Breast (tissue), 4 donors: ENCODE data around the gene BDNF.

- PRO-cap, 3 experiments = no peak in any of the 3 experiments
- RRBS = no CpG with 5 or more reads among the region's 2 CpGs
These were observed 720.5 kb upstream of the ANO3 start for GRCh38 chr11:25611407-25611780.

GRCh38 chr11:26670510-26670970 is 51.3 kb downstream of the SLC5A12 start:
- PRO-cap, 3 experiments = no peak in any of the 3 experiments
- RRBS = no CpG with 5 or more reads among the region's 5 CpGs

DNA sequence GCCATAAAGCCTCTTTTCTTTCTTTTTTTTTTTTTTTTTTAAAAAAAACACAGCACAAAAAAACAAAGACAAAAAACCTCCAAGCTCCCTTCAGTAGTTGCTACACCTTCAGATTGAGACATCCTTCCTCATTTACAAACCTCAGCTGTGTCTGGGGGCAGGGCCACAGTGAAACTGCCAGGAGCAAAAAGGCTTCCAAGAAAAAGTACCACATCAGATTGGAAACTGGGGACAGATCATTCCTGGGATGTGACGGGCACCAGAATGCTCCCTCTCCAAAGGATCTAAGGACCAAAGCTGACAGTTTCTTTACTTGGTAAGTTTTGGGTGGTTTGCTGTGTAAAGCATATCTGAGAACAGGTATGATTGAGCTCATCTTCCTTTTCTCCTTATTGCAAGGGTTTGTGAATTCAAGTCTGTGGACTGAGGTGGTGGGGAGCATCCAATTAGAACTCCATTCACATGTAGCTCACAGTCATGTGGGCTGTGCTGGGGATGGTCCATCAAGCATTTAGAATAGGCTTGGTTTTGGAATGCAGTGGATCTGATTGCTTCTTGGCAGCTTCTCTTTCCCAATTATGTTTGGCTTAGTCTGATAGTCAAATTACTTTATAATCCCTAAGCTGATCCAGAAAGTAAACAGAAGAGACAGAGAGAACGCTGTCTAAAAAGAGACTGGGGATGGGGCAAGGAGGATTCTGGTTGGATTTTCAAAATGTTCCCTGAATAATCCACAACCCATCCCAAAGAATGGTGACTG is 728 bp downstream of the BBOX1 start:
- PRO-cap, 3 experiments = peak in 2 of 3 experiments; most common plus-strand start position 213 of the sequence (in 1); most common minus-strand start position 115 of the sequence (in 1)
- RRBS = no CpG with 5 or more reads among the region's 2 CpGs

GRCh38 chr11:27367135-27367788 is 4.2 kb upstream of the CCDC34 start:
- PRO-cap, 3 experiments = no peak in any of the 3 experiments

DNA sequence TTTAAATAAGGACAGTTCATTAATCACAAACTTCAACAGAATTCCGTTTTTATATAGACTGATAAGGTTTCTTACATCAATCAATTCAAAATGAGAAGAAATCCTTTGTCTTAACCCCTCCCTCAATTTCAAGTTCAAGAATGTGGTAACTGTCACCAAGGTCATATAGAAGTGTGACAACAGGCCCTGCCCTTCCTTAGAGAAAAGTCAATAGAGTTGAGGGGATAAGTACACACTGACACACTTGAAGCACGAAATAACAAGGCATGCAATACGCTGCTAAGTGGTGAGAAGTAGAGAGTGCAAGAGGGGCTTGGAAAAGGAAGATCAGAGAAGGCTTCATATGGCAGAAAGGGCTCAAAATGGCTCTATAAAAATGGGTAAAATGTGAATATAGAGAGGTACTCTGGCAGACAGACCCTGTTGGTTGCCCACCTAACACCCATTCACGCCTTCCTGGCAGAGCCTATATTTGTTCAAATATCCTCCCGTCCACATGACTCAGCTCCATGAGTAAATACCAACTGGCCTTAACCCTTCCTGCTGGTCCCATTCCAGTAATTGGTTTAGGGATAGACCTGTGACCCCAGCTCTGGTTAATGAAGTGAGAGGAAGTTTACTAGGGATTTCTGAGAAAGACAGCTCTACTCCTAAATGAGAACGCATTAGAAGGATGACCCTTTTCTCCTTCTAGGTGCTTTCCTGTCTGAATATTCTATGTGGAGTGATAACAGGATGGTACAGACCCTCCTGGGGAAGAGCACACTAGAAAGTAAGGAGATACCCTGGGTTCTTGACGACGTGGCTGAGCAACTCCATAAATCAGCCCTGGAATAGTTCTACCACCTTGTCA is 38.9 kb upstream of the CCDC34 start:
- PRO-cap, 3 experiments = no peak in any of the 3 experiments
- RRBS = no CpG with 5 or more reads among the region's 8 CpGs

GRCh38 chr11:27471149-27471765 is 1.3 kb downstream of the LGR4 start:
- PRO-cap, 3 experiments = no peak in any of the 3 experiments
- RRBS = no CpG with 5 or more reads among the region's 22 CpGs

DNA sequence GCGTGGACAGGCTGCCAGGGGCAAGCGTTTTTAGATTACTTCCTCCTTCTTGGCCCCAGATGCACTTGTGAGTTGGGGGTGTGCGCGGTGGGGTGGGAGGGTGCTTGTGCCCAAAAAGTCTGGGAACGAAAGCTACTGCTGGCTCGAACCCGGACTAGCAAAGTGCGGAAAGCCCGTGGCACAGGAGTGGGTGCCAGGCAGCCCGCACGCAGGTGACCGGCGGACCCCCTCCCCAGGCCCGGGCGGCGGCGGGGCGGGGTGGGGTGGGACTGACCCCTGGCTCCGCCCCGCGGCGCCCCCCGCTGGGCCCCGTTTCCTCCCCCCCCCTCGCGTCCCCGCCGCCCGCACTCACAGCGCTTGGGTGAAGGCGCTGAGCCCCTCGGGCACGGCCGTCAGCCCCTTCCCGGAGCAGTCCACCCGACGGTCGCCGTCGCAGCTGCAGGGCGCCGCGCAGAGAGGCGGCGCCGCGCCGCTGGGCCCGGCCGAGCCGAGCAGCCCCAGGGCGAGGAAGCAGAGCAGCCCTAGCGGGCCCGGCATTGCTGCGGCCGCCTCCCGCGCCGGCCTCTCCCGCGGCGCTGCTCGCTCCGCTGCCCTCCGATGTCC is 723 bp downstream of the LGR4 start:
- PRO-cap, 3 experiments = peak in 1 of 3 experiments; most common plus-strand start position 416 of the sequence (in 1); most common minus-strand start position 415 of the sequence (in 1)
- RRBS = 2% methylated on average over 32 of the region's 65 CpGs

DNA sequence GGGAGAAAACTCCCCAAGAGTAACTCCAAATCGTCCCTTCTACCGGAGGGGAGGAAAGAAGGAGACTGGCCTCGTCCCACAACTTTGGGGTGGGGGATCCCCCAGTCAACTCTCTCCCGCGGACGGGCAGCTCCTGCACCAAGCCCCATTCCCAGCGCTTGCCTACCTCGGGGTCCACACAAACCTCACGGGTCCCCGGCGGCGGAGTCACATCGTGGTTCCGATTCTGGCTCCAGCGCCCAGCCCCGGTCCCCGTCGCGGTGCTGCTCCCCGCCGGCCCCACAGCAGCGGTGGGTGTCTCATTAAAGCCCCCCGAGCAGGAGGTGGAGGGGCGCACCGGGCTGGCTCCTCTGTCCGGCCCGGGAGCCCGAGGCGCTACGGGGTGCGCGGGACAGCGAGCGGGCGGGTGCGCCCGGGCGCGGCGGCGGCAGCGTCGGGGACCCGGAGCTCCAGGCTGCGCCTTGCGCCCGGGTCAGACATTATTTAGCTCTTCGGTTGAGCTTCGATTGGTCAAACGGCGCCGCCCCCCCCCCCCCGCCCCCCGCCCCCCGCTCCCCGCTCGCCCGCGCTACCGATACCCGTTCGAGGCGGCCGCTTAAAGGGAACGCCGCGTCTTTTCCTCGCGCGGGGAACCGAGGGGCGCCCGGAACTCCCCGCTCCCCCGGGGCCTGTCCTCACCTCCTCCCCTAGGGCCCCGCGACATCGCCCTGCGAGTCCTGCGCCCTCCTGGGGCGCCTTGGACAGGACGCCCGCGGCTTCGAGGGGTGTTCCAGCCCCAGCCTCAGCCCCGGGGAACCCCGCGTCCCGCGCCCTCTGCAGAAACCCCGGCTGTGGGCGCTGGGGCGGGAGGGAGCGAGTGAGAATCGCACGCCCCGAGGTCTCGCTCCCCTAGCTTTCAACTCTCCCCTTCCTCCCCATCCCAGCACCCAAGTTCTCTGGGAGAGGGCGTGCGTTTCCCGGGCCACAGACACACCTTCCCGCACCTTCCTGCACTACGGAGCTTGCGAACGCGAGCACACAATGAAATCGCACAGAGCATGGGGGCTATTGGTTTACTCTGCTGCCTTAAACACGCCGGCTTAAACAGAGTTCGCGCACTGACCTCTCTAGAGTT is at the start of gene BDNF:
TSS of gene BDNF (minus strand) at position 458 of the 1,114 bp plus-strand sequence.
- PRO-cap, 3 experiments = peak in 2 of 3 experiments; most common minus-strand start position 458 of the sequence (in 2)
- RRBS = 3% methylated on average over 36 of the region's 111 CpGs

GRCh38 chr11:27719620-27719990 is 19.4 kb upstream of the BDNF start:
- PRO-cap, 3 experiments = no peak in any of the 3 experiments
- RRBS = no CpG with 5 or more reads among the region's 9 CpGs

GRCh38 chr11:28245318-28245934 is 137.2 kb downstream of the METTL15 start:
- PRO-cap, 3 experiments = no peak in any of the 3 experiments
- RRBS = no CpG with 5 or more reads among the region's 4 CpGs

GRCh38 chr11:28832663-28832902 is 724.4 kb downstream of the METTL15 start:
- PRO-cap, 3 experiments = peak in 2 of 3 experiments; most common minus-strand start chr11:28832773 (in 2)

DNA sequence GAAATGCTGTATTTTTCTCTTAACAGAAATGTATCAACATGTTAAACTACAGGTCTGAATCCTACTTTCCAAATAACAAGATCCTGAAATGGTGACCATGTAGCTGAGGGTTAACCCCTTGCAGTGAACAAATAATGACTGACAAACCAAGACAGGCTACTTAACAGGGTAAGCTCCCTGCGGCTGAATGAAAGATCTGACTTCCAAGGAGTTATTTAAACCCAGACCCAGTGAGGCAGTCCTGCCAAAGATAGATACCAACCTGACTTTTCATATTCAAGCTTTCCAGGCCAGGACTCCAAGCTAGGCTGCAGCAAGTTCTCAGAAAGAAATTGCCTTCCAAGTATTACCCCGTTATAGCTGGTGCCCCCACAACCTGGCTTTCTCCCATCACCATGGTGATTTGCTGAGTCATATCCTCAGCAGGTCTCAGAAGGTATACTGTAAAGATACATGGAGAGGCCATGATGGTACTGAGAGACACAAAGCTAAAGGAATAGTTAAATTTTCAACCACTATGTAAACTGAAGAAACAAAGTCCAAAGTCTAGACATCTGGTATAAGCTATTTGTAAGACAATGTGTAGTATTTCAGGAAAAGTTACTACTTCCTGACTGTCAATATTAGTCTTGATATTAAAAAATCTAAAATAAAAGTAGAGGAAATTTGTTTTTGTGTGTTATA is 377.2 kb downstream of the DCDC1 start:
- PRO-cap, 3 experiments = no peak in any of the 3 experiments
- RRBS = no CpG with 5 or more reads among the region's 2 CpGs

DNA sequence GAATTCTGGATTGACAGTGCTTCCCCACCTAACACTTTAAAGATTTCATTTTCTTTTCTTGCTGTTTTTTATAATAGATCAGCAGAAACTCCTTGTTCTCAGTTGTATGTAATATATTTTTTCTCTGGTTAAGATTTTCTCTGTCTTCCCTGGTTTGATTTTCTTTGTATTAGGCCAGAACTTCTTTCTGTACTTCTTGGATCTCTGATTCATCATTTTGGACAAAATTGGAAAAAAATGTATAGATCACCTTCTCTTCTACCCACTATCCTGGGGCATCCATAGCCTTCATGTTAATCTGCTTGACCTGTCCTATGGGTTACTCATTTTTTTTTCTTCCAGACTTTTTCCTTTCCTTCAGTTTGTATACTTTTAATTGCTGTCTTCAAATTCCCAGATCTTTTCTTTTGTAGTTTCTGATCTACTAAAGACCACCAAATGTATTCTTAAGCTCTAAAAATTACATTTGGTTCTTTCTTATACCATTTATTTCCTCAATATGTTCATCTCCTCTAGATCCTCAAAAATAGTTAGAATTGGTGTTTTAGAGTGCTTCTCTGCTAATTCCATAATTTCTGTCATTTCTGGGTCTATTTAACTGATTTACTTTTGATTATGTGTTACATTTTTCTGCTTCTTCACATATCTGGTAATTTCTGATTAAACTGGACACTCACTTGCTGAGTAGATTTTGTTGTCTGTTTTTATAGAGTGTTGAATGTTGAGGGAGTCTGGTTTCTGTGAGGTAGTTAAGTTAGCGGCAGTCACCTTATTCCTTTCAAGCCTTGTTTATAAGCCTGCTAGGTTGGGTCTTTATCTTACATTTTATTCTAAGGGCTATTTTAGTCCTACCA is 69.5 kb downstream of the DNAJC24 start:
- PRO-cap, 3 experiments = no peak in any of the 3 experiments
- RRBS = no CpG with 5 or more reads among the region's 1 CpG

DNA sequence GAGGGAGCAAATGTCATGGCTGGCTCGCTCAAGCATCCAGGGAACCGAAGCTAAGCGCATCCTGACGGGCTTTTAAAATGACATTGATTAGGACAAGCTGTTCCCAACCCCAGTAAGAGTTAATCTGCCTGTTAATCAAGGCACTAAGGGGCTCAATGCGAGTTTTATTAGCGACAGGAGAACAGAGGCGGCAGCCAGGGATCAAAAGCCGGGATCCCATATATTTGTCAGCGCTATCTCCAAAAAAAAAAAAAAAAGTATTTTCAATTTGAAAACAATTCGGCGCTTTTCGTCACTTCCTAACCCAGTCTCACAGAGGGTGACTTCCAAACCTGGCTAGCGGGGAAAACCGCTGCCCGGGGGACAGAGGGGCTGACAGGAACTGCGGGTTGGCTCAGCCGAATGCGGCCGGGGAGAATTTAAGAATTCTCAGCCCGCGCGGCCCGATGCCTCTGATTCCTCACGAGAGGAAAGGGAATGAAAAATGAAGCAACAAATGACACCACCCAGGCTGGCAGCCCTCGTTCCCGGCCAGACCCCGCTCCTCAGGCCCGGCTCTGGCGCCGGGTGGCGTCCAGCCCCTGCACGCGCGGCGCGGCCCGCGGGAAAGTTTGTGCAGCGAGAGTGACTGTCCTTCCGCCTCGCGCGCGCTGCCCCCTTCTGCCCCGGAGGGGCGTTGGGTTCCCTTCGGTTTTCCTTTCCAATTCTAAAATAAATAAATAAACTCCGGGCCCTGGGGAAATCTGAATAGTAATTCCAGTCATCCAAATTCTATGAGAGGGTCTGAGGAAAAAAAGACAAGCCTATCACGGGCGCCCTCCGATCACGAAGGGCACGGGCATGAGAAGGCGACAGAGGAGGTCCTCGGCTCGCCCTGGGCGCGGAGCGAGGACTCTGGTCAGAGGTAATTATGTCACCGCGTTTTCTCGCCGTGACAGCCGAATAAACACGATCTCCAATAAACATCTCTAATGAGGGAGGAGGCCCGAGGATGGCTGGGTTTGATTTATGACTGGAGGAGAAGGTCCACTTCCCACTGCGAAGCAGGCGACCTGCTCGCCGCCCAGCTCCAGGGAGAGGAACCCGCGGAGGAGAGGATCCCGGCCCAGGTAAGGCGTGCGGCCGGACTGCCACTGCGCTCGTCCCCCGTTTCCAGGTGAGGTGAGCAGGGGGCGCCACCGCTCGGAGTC is 4.8 kb upstream of the PAX6 start:
- PRO-cap, 3 experiments = no peak in any of the 3 experiments
- RRBS = 4% methylated on average over 27 of the region's 82 CpGs

DNA sequence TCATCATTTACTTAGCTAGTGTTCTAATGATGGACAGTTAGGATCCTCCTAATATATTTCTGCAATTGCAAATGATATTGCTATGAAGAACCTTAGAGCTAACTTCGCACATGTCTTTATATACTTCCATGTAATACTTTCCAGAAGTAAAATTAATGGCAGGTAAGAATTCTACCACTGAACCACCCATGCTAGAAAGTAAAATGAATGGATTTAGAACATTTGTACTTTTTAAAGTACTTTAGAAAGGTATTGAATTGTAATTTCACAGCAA is 25.5 kb upstream of the PAX6 start:
- PRO-cap, 3 experiments = no peak in any of the 3 experiments
- RRBS = no CpG with 5 or more reads among the region's 1 CpG

DNA sequence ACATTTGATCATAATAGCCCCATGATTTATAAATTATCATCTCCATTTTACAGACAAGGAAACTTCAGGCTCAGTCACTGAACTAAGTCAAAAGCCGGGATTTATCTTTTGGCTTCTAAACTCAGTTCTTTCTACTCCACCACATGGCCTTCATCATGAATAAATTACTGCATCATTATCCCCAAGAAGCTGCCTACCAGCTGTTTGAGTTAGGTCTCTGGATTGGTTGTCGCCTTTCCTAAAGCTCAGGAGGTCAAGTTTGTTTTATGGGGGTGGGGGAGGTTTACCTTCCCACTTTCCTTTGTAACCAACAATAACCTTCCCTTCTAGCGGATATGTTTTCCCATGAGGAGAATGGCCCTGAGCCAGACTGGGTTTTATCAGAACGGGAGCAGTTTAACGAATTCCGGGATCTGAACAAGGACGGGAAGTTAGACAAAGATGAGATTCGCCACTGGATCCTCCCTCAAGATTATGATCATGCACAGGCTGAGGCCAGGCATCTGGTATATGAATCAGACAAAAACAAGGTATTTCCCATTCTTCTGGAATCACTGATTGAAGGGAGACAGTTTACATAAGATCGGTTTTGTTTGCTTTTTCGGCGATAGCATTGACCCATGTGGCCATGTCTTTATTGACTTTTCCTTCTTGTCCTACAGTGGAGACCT is 12.2 kb downstream of the RCN1 start:
- PRO-cap, 3 experiments = no peak in any of the 3 experiments
- RRBS = no CpG with 5 or more reads among the region's 11 CpGs

DNA sequence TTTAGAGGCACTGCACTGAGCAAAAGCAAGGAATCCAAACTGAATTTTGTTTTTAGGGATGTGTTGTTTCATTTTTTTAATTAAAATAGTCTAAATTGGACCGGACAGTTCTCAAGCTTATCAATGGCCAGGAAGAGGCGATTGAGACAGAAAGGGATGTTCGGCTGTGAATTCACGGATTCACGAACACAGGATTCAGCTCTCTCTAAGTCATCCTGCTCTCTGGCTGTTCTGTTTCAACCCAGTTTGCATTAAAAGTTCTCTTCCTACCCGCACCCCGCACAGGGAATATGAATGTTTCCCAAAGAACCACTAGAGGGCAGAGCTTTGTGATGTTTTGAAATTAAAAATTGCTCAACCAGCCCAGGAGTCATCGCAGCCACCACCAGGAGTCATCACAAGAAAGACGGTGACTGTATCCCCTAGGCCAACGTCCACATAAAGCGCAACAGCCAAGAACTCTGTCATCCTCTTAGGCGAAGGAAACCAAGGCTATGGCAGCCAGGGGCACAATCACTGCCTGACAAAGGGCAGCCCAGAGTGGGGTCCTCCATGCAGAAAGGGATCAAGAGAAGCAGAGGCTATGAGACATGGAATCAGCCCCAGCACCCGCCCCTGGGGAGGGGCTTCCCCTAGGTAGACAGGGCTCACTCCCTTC is 122.5 kb downstream of the WT1 start:
- PRO-cap, 3 experiments = no peak in any of the 3 experiments
- RRBS = no CpG with 5 or more reads among the region's 13 CpGs

GRCh38 chr11:32332806-32334086 is 102.1 kb downstream of the WT1 start:
- PRO-cap, 3 experiments = no peak in any of the 3 experiments
- RRBS = 8% methylated on average over 42 of the region's 80 CpGs

DNA sequence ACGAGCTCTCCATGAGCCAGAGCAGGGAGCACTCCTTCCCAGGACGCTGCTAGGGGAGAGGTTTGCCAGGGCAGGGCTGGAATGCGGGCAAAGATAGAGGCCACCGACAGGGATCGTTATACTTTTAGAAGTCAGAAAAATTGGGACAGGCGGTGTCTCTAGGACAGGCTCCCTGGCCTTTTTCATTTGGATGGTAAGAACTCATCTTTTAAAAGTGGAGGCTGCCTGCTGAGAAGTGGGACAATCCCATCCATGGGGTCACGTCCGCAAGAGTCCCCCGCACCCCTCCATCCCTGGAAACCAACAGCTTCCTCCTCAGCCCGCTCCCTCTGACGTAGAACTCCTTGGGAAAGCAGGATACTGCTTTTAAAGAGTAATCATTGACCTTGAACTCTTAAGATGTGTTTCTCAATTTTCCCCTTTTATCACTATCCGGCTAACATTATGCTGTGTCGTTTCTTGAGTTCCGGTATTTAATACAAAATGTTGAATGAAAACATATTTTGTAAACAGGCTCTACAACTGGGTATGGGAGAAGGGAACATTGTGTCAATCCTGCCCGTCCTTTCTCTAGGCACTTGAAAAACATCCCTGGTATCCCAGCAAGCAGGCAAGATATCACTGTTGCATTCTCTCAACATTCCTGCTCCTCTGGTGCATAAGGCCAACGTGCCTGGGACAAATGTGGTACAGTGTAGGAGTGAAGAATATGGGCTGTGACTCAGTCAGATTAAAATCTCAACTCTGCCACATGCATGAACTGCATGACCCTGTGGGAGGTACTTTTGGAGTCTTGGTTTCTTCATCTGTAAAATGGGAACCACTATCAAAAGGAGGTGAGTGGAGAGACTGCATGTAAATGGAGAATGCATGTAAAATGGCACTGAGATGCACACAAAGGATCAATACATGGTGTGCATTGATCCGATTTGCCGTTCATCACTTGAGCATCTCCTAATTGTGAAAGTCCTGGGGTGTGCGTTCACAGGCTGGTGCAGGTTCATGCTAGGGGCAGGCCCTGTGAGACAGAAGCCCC is 52.9 kb downstream of the WT1 start:
- PRO-cap, 3 experiments = no peak in any of the 3 experiments
- RRBS = no CpG with 5 or more reads among the region's 19 CpGs

GRCh38 chr11:32411868-32412723 is 23.2 kb downstream of the WT1 start:
- PRO-cap, 3 experiments = no peak in any of the 3 experiments
- RRBS = no CpG with 5 or more reads among the region's 14 CpGs